ENCODE results near the gene RPAP3.

- PRO-cap: no peak
These were observed 169.3 kb upstream of the AMIGO2 start for GRCh38 chr12:47248913-47249579.

DNA sequence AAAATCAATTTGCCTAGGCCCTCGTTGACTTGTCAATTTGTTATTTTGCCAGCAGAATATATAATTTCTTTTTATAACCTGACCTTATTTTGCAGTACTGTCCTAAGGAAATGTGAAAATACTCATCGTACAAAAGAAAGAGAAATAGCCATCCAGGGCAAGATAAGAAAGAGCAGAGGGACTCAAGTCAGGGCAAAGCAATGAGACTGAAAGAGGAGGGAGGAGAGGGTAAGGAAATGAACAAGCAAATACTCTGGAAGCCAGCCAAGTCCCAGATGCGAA is 312.9 kb downstream of the RPAP3 start:
- PRO-cap: unidirectional peak, minus-strand start at position 202 of the sequence

DNA sequence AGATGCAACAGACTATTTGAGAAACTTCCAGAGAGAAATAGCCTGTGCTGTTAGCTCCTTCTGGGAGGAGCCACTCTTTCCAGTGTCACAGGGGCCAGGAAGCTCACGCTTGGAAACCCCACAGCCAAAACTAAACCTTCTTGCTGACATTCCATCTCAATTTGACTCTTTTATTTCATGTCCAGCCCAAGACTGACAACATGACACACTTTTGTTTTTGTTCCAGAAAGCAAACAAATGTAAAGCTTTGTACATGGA is 114.4 kb downstream of the RPAP3 start:
- PRO-cap: no peak

DNA sequence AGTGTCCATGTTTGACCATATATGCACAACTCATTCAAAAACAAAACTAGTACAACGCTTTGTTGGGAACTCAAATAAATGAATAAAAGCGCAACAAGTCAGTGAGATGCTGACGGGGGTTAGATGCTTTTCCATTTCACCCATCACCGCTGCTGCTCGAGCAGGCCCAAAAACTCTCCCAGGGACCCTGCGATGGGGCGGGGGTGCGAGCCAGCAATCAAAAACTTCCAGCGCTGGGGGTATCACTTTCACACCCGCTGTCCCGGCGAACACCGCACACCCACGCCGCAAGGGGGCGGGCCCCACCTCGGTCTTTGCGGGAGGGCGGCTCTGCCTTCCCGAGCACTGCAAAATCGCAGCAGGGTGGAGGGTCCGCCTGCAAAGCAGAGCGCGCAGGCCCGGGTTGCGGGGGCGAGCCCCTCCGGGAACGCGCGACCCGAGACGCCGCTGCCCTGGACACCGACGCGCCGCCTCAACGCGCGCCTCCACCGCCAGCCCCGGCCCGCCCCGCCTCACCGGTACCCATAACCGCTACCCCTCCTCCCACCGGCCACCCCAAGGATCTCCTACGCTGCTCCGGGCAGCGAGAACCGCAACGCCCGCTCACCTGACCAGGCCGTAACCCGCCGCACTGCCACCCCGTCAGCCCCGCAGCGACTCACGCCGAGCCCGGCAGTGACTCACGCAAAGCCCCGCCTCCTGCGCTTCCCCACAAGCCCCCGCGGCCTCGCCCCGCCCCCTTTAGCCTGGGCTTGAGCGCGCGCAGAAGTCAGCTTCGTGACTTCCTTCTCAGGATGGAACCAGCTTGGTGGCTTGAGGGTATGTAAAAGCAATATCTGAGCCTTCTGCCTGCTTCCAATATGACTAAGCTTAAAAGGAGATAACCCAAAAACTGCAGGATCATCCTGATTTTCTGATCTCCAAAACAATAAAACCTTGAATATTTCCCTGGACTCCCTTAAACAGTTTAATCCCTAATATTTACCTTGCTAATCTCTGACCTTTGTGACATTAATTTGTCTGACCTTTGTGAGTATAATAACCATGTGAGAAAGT is at the start of gene RPAP3:
TSS of gene RPAP3 (minus strand) at position 686 of the 1,056 bp plus-strand sequence.
- PRO-cap: bidirectional peak, plus-strand start at position 780 of the sequence, minus-strand start at position 662 of the sequence

DNA sequence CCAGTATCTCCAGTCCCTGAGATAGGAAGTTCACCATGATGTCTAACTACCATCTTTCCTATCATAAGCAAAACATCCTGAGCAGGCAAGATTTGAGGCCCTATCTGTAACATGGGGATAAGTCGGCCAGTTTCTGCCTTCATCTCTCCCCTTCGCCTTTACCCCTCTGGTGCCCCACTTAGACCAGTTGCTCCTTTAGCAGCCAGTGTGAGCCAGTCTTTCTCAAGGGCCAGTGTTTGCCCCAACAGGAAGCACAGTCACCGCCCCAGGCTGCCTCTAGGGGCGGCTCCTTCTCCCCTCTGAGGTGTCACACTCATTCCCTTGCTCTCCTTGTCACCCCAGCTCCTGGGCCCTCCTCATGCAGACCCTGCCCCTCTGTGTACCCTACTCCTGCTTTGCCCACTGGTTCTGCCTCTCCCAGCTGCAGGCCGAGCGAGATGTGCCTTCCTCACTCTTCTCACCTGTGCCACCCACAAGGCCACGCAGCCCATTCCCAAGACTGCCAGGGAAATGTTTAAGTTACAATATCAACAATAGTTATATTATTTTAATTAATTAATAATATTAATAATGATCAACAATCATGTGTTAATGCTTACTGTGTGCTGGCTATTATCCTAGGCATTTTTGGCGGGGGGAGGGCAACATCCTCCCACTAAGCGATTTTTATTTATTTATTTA is 10.7 kb downstream of the HDAC7 start:
- PRO-cap: no peak

DNA sequence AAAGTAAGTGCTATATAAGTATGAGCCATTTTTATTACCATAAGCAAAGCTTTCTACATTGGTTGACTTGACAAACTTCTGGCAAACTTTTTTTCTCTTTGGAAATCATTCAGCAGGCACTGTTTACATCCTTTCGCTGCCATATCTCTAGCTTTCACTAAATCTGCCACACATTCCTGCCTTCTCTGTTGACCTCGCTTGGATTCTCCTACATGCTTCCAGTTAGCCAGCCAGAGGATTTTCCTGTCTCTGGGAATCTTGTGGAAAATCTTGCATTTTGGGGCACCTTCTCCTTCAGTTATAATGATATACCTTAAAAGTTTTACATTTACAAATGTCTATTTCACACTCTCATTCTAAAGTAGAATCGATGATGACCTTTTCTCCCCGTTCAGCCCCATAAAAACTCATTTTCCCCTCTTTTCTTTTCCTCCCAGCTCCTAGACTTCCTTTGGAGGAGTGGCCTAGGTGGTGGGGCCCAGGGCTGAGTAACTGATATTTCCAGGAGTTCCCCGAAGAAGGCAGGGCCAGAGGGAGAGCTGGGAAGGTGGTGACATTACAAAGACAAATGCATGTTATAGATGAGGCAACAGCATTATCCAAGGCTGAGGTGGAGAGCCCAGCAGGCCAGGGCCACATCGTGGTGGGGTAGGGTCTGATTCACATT is 22.0 kb upstream of the HDAC7 start:
- PRO-cap: no peak

DNA sequence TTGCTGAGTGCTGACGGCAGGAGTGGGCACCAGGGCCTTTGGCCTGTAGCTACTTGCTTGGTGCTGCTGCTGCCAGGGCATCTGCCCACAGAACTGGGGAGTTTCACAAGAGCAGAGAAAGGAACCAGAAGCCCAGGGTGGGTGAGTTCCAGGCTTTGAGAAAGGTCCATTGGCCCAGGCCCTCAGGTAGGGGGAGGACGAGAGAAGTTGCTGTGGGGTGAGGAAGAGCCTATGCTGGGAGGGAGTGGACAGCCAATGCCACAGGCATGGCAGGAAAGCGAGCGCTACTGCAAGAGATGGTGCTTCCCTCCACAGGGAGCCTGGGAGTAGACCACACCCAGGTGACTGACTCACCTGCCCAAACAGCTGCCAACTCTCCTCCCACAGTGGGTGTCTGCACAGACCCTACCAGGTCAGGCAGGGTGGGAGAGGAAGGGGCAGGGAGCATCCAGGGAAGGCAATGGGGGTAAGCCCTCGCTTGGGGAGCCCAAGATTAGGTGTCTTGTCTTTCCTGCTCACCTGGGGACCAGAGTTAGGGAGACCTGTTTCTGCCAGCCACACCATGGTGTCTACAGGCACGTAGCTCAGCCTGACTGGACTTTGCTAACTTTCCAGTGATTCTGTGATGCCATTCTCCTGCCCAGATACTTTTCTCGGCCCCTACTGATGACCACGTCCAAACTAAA is 39.1 kb upstream of the HDAC7 start:
- PRO-cap: no peak

DNA sequence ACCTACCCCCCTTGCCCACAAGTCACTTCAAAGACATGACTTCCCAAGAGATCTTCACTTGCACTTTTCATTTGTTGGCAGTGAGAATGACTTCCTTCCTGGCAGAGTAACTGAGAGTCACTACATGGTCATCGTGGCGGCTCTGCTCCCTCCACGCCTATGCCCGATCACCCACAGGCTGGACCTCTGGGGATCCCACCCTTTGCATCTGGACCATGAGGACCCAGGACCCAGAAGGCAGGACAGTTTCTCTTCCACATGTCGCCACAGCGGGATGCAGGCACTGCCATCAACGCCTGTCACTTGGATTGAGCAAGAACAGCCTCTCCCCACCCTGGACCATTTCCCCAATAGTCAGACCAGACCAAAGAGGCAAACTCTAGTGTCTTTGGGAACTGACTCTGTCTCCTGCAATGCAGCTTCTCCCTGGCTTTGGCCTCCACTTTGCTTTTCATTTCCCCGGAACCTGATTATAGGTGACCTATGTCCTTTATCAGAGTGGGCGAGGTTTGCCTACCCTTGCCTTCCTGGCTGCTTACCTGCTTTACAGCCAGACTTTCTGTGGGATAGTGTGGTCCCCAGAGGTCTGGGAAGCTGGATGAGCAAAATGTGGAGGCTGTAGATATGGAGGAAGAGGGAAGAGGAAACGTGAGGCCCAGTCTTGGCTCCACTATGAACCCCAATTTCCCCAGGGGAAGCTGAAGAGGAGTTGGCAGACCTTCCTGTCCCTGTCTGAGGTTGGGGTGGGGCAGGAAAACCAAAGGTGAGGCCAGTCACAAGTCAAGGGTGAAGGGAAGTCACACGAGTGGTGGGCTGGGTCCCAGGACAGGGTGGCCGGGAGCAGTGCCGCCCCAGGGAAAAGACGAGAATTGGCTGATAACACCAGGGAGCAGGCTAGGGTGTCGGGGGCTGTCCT is 3.4 kb downstream of the VDR start:
- PRO-cap: no peak

GRCh38 chr12:47905261-47905994 is 634 bp upstream of the VDR start:
- PRO-cap: no peak

- PRO-cap: no peak
These were observed 19.8 kb upstream of the TMEM106C start for GRCh38 chr12:47943523-47944075.

- PRO-cap: no peak
These were observed 4.9 kb downstream of the CCDC184 start for GRCh38 chr12:48188383-48188797.

- PRO-cap: no peak
These were observed 3.0 kb upstream of the KANSL2 start for GRCh38 chr12:48685100-48685452.

DNA sequence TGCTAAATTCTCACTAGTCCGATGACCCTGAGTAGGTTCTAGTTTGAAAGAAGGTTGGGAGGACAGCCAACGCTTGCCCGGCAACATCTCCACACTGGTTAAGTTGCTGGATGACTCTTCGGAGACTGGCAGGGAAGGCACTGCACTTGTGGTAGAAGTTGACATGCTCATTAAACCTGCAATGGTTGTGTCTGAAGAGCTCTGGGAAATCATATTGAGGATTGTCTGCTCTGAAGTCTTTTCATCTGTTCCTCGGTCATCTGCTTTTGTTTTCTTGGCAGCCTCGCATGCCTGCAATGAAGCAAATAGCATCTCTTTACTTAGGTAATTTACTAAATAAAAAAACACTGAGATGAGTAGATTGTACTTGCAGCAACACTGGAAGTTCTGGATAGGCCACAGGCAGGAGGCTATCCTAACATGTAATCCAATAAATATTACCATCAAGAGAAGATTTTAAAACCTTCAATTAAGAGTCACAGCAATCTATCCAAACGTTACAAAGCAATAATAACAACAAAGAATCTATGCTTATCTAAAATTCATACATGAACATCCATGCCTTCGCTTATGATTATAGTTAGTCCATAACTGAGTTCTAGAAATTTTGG is 12.2 kb upstream of the KANSL2 start:
- PRO-cap: no peak

- PRO-cap: no peak
These were observed 10.8 kb downstream of the ADCY6 start for GRCh38 chr12:48777927-48778705.

DNA sequence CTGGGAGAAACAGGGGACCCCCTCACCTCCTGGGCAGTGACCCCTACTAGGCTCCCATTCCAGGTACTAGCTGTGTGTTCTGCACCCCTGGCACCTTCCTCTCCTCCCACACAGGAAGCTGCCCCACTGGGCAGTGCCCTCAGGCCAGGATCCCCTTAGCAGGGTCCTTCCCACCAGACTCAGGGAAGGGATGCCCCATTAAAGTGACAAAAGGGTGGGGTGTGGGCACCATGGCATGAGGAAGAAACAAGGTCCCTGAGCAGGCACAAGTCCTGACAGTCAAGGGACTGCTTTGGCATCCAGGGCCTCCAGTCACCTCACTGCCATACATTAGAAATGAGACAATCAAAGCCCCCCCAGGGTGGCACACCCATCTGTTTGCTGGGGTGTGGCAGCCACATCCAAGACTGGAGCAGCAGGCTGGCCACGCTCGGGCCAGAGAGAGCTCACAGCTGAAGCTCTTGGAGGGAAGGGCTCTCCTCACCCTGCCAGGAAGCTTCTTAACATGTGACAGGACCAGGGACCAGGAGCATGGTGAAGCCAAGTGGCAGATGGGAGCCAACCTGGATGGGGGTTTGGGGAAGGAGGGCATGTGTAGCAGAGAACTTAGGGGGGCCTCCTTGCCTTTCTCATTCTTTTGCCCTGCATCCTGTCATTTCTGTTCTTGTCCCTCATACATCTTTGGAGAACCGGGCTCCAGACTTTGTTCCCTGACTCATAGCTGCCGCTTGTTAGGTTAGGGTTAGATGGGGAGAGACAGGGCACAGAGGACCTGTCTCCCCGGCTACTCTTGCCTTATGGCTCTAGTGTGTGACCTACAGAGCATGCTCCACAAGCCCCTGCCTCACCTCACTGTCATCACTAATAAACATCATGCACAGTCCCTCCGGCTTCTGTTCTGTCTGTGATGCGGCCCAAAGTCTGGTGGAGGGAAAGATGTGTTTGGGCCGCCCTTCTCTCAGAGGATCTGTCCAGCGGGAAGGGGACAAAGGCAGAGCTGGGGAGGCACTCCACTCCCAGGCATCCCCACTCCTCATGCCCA is 10.1 kb downstream of the CACNB3 start:
- PRO-cap: no peak

DNA sequence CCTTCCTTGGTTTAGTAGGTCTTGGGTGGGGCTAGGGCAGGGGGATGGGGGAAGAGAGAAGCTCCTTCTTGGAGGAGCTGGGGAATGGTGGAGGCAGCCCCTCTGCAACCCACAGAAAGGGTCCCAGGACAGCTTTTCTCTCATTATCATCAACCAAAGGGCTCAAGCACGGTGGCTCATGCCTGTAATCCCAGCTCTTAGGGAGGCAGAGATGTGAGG is 4.7 kb upstream of the DDX23 start:
- PRO-cap: no peak

DNA sequence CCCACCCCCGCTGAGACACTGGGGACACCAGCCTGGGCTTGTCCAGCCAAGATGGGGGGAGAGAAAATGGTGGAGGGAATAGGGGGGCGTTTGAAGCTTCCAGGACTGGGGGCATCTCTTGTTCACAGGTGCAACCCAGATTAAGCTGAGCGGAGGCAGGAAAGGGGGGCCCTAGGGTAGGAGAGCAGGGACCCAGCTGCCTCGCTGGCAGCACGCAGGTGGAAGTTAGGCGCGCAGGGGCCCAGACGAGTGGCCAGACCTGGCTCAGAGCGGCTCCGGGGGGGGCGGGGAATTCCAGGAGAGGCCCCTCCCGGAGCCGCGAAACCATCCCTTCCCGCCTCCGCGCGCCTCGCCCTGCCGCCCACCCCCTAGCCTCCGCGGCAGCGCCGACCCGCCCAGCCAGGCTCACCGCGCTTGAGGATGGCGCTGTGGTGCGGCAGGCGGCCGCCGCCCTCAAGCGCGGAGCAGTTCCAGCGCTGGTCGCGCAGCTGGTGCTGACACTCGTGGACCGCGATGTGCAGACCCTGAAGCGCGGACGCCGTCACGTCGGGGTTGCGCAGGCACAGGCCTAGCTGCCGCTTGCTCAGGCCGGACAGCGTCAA is 1.8 kb downstream of the WNT10B start:
- PRO-cap: no peak

DNA sequence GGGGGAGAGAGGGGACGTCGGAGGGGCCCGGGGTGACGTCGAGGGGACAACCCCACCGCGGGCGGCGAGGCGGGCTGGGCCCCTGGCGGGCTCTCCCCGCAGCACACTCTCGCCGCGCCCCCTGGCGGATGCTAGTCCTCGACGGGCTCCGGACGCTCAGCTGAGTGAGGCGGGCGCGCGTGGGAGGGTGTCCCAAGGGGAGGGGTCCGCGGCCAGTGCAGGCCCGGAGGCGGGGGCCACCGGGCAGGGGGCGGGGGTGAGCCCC is 160 bp upstream of the WNT1 start:
- PRO-cap: no peak

- PRO-cap: no peak
These were observed 1.7 kb downstream of the WNT1 start for GRCh38 chr12:48979434-48980559.

- PRO-cap: unidirectional peak, minus-strand start at chr12:48995501
These were observed 3.6 kb downstream of the DDN start for GRCh38 chr12:48995199-48996271.